Measurements from ENCODE around the genes FAM107A and C3orf49.

- PRO-cap, 2 experiments = peak in 2 of 2 experiments; most common plus-strand start chr3:58577425 (in 1); most common minus-strand start chr3:58577378 (in 2)
Observed at GRCh38 chr3:58577136-58578177, at the start of gene FAM107A. TSS of gene FAM107A (minus strand) at chr3:58577391.

DNA sequence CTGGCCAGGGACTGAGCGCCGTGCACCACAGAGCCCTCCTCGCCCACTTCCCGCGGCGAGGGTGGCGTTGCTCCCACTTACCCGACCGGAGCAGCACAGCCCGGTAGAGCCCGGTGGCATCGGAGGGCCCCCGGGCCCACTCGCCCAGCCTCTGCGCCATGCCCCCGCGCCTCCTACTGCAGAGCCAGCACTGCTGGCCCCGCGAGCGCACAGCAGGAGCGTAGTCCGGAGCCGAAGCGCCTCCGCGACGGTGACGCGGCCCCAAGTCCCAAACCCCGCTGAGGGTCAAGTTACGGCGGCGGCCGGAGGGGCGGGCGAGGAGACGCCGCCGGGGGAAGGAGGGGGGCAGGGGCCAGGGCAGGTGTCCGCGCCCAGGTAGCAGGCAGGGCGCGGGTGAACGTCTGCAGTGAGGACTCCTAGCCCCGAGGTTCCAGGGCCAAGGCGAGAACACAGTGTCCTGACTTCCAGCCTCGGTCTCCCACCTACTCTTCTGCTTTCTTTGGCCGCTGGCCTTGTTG lies 9.6 kb upstream of the FAM107A start:
- PRO-cap, 2 experiments = no peak in any of the 2 experiments

DNA sequence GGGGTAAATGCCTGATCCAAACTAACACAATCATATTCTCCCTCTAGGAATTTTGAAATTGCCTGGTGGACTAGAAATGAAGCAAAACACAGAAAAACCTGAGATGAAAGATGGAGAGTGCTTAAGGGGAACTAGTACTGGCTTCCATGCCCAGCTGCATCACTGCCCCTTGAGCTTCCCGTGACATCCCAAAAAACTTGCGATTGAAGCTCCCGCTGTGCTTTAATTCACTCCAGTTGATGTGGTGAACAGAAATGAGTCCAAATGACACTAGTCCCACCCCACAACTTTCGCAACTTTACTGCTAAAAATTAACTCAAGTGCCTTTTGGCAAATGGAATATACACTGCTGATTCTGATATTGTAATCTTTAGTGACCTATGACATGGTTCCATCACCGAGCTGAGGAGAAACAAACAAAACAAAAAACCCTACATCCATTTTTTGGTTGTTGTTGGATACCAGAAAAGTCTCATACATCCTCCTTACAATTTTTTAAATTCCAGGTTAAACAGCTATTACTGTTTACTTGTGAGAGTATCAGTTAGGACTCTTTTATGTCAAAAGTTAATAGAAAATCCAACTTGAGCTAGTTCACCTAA lies 32.6 kb downstream of the CFAP20DC start:
- PRO-cap, 2 experiments = no peak in any of the 2 experiments

DNA sequence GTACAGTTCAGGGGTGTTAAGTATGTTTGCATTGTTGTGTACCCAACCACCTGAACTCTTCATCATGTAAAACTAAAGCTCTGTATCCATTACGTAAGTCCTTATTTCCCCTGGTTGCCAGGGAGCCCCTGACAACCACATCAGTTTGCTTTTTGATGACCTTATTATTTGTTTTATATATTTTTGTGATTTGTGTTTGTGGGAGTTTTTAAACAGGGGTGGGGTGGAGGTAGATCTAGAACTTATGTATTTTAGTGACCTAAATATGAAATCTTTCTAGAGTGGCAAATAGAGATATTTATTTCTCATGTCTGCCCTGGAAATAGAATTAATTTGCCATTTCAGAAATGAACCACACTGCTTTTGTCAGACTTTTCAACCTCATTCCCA lies 402.6 kb upstream of the CFAP20DC start:
- PRO-cap, 2 experiments = no peak in any of the 2 experiments

DNA sequence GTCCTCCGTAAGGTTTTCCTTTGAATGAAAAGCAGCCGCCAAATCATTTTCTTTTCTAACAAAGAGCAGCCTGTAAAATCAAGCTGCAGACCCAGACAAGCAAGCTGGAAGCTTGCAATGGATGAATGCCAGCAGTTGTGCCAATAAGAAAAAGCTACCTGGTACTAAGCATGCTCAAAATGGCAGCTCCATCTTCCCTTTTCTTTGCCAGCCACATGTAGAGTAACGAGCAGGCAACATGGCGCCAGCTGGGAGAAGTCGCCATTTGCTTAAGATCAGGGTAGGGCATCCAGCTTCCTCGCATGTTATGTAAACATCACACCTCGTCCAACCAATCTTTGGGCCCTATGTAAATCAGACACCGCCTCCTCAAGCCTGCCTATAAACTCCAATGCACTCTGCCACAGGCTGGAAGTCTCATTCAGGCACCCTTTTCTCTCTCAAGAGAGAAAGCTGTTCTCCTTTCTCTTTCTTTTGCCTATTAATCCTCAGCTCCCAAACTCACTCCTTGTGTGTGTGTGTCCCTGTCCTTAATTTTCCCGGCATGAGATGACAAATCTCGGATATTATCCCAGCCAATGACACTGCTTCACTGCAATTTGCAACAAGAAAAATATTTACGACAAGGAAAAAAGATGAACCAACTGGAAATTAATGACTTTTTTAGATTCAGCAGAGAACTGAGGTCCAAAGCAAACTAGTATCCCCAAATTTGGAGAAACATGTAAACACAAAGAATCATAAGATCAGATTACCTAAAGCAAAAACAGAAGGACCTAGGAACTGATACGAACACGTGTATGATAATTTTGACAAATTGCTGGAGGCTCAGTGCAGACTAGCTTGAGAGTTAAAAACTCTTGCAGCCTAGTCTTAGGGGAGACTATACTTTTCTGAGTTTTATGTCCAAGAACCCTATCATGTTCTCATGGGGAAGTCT lies 973.7 kb downstream of the FHIT start:
- PRO-cap, 2 experiments = no peak in any of the 2 experiments

GRCh38 chr3:60318351-60319517 lies 932.5 kb downstream of the FHIT start:
- PRO-cap, 2 experiments = no peak in any of the 2 experiments

GRCh38 chr3:60964018-60964545 lies 287.2 kb downstream of the FHIT start:
- PRO-cap, 2 experiments = no peak in any of the 2 experiments

GRCh38 chr3:61575812-61576276 lies 14.5 kb downstream of the PTPRG start:
- PRO-cap, 2 experiments = no peak in any of the 2 experiments

GRCh38 chr3:61767209-61768217 lies 206.1 kb downstream of the PTPRG start:
- PRO-cap, 2 experiments = no peak in any of the 2 experiments

- PRO-cap, 2 experiments = no peak in any of the 2 experiments
Observed at GRCh38 chr3:61783467-61784141, 222.2 kb downstream of the PTPRG start.

DNA sequence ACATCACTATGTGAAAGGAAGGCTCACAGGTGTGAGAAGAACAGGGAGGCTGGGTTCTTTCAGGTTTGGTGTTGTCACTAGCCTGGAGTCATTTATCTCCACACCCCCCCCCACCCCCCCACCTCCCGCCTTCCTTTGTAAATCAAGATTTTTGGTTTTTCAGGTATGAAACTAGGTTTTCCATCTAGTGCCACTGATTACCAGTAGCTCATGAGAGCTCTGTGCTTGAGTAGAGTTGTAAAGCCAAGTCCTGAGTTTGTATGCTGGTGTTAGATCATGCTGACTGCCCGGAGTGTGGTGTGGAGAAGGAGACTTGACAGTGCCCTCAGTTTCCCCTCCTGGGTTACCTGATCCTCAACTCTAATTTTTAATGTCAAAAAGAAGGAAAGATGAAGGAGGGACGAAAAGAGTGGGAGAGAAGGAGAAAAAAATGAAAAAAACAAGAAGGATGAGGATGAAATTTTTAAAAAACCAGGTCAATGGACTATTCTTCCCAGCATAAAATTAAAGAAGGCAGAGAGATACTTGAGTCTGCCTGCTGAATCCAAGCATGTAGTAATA lies 236.2 kb downstream of the PTPRG start:
- PRO-cap, 2 experiments = no peak in any of the 2 experiments

GRCh38 chr3:62321757-62322361 lies 3.0 kb downstream of the C3orf14 start:
- PRO-cap, 2 experiments = no peak in any of the 2 experiments

- PRO-cap, 2 experiments = no peak in any of the 2 experiments
Observed at GRCh38 chr3:63146245-63146527, 131.9 kb upstream of the SYNPR start.

GRCh38 chr3:63167200-63167535 lies 110.9 kb upstream of the SYNPR start:
- PRO-cap, 2 experiments = no peak in any of the 2 experiments

GRCh38 chr3:63278467-63278850 lies 351 bp downstream of the SYNPR start:
- PRO-cap, 2 experiments = no peak in any of the 2 experiments

- PRO-cap, 2 experiments = no peak in any of the 2 experiments
Observed at GRCh38 chr3:63819116-63819665, at the start of gene C3orf49. TSS of gene C3orf49 (plus strand) at chr3:63819299.

GRCh38 chr3:63910849-63911439 lies 47.3 kb downstream of the ATXN7 start:
- PRO-cap, 2 experiments = no peak in any of the 2 experiments

DNA sequence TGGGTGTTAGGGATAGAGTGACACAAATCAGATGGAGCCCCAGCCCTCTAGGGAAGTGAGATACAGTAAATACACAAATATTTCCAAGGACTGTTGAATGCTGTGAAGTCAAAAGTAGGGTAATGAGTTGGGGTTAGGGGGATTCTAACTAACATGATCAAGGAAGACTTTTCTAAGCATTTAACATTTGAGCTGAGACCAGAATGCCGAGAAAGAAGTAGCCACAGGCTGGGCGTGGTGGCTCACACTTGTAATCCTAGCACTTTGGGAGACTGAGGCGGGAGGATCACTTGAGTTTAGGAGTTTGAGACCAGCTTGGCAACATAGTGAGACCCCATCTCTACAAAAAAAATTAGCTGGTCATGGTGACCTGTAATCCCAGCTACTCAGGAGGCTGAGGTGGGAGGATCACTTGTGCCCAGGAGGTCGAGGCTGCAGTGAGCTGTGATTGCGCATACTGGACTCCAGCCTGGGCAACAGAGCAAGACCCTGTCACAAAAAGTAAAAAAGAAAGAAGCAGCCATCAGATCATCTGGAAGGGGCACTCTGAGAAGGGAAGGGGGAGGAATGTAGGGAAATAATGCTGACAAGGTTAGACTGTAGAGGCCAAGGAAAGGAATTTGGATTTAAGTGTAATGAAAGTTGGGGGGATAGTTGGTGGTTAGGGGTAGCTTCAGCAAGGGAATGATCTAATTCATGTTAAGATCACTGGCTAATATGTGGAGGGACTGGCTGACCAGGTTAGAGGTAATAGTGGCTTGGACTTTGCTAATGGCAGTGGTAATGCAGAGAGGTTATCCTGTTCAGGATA lies 59.8 kb downstream of the ATXN7 start:
- PRO-cap, 2 experiments = no peak in any of the 2 experiments

DNA sequence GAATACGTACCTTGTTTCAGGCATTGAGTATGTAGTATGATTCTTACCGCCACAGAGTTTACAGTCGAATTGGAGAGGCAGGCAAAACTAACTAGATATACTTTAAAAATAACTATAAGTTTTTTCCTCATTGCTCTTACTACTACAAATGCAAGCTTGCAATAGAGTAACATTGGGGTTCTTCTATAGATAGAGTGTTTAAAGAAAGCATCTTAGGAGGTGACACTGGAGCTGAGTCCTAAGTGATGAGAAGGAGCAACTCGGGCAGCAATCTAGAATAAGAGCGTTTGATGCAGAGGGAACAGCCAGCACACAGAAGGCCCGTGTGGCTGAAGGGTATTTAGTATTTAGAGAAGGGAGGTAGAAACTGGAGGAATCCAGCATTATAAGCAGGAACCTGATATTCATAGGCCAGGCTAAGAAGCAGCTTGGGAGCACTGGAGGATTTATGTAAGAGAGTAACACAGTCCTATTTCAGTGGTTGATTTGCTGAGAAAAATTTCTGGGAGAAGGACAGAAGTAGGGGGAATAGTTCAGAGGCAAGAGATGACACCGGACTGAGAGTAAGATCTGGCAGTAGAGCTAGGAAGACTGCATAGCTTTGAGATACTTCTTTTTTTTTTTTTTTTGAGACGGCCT lies 70.1 kb downstream of the PSMD6 start:
- PRO-cap, 2 experiments = no peak in any of the 2 experiments

- PRO-cap, 2 experiments = no peak in any of the 2 experiments
Observed at GRCh38 chr3:63970624-63971098, 52.6 kb downstream of the PSMD6 start.

All from heart right ventricle (tissue), 2 donors.